Fibroblast of villous mesenchyme (primary cell): ENCODE measurements around a stretch of chr19.

DNA sequence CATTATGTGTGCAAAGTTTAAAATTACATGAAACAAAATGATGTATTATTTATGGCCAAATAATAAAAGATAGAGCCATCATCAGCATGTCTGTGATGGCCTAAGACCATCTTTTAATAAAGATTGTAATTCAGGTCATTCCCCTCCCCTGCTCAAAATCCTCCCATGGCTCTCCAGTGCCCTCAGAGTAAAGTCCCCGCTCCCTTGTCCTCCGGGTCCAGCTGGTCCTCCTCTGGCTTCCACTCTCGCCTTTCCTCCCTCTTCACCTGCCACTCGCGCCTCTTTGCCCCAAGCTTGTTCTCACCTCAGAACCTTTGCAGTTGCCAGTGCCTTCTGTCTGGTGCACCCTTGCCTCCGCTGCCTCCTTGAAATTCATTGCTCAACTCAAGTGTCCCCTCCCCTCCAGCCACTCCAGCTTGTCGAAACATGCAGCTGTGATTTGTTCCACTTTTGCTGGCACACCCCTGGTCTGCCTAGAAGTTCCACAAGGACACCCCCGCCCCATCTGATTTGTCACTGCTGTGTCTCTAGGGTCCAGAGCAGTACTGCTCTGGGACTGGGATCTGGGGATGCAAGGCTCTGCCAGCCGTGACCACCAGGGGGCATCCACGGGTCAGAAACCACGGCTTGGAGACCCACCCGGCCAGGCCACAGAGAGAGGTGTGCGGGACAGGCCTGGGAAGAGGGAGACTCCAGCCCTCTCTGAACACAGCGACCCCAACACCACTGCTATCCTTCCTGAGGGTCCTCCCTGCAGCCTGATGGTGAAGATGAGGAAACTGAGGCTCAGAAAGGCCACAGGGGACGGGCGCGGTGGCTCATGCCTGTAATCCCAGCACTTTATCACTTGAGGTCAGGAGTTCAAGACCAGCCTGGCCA is 49.7 kb downstream of the AP1M1 start:
- CAGE, long polyA plus RNA = no peak

DNA sequence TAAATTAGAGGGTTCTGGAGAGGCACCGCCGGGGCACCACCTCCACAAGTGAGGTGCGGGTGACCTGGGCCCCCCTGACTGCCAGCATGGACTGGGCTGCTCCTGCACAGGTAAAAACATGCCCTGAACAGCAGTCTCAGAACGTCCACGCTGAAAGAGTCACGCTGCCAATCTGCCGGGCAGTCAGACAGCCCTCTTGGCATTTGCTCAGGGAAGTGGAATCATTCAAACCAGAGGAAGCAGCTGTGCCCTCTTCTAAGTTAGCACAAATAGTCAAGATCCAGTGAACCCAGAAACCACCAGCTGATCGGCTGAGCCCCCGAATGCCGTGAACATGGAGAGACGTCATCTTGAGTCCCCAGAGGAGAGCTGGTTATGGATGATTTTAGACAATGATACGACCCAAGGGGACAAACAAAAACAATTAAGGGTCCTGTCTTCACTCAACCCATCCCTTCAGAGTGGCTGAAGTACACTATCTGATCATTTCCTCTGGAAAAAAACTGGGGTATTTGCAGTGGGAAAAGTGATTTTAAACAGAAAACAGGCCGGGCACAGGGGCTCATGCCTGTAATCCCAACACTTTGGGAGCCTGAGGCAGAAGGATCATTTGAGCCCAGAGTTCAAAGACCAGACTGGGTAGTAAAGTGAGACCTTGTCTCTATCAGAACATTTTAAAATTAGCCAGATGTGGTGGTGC is 34.6 kb downstream of the KLF2 start:
- CAGE, long polyA plus RNA = no peak

DNA sequence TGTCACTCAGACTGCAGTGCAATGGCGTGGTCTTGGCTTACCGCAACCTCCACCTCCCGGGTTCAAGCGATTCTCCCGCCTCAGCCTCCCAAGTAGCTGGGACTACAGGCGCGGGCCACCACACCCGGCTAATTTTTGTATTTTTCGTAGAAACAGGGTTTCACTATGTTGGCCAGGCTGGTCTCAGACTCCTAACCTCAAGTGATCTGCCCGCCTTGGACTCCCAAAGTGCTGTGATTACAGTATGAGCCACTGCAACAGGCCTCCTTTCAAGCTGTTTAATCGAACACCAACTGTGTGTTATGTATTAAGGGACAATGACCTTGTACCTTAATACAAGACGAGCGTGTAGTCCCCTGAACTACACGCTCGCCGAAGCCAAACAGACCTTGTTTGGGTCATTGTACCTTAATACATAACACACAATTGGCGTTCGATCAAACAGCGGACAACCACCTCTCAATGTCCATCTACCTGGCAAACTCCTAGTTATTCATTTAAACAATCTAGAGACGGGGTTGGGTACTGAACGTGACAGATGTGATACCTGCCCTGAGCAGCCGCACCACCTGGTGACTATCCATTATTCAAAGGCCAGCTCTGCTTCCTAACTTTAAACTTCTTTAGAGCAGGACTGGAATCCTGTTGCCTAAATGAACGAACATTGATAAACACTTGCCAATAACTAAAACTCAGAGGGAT is 1.4 kb downstream of the CHERP start:
- CAGE, long polyA plus RNA = no peak

DNA sequence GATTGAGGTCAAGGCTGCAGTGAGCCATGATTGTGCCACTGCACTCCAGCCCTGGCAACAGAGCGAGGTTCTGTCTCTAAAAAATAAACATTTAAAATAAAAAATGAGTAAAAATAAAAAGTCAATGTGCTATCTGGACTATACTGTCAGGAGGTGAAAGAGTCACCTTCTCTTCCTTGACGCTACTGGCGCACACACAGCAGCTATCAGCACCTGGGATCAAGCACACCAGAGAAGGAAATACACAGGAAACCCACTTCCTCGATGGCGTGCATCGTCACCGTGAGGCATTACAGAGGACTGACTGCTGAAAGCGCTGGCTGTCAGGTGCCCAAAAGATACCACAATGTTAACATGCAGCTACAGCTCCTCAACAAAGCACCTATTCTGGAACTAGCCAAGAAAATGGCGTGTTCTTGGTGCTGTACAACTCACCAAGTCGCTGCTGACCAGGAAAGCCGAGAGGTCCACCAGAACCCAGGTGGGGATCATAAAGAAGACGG is 6.1 kb downstream of the SLC35E1 start:
- CAGE, long polyA plus RNA = no peak

- CAGE, long polyA plus RNA = no peak
These were observed 9.0 kb upstream of the SLC35E1 start for GRCh38 chr19:16580816-16581987.

DNA sequence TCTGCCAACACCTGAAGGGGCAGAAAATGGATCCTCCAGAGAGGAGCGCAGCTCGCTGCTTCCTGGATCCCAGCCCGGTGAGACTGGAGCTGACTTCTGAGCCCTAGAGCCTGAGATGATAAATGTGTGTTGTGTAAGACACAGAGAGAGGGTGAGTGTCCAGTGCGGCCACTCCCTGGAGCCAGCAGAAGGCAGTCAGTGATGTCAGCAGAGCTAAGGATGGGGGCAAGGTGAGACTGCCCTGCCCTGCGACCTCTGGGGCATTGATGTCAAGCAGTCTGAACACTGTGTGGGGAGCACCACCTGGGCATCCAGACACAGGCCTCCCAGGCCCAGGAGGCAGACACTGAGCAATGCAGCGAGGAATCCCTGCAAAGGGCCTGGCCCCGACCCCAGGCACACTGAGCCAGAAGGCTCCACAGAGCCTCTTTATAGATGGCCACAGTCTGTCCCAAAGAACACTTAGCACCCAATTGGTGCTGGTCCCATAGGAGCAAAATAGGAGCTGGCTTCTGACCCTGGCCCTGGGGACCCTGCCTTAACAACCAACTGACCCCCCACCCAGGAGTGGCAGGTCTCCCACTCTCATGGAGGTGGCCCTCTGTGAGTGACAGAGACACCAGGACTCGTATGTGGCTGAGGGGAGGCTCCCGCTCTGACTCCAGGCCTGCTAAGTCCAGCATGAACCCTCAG is 9.9 kb upstream of the SLC35E1 start:
- CAGE, long polyA plus RNA = no peak

- CAGE, long polyA plus RNA = no peak
These were observed 1.1 kb downstream of the MED26 start for GRCh38 chr19:16626692-16627560.

GRCh38 chr19:16652329-16653058 is 7.5 kb downstream of the SMIM7 start:
- CAGE, long polyA plus RNA = no peak

DNA sequence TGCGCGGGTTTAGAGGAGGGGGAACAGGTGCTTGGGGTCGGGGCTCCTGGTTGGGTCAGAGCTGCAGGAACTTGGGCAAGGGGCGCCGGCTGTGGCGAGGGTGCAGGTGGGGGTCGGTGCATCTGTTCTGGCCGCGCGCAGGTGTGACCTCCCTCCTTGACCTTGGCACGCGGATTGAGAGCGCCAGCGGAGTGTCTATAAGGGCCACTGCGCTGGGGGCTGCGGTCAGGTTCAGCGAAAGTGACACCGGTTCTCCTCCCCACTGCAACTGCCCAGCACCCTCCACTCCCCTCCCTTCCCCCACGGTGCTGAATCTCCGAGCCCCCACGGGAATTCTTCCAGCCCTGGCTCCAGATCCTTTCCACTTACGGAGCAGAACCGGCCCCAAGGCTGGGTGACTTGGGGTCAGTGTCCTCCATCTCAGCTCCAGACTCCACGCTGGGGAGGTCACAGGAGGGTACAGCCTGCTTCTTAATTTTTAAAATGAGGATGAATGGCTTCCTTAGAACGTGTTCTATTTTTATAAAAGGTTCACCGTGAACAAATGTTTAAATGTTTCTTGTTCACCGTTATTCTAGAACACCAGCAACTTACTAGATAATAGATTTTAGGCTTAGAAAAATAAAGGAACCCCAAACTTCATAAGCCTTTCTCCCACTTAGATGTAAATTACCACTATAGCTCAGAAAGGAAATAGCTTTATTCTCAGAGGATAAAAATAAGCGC is 797 bp downstream of the TMEM38A start:
- CAGE, long polyA plus RNA = no peak

DNA sequence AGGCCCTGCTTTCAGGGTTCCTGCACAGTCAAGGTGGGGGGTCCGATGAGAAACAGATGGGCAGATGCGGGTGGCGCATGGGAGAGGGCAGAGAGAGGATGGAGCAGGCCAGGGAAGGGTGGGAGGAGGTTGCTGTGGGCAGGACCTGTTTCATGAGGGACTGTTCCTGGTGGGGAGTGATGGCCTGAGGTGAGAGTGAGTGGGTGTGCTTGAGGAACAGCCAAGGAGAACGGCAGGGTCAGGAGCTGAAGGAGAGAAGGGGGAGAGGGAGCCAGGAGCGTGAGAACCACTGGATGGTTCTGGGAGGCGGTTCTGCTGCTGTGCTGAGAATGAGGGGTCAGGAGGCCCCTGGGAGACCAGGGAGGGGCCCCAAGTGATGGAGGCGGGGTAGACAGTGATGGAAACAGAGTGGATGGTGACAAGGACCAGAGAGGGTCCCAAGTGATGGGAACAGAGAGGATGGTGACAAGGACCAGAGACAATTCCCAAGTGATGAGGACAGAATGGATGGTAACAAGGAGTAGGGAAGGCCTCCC is 7.8 kb downstream of the SIN3B start:
- CAGE, long polyA plus RNA = no peak

DNA sequence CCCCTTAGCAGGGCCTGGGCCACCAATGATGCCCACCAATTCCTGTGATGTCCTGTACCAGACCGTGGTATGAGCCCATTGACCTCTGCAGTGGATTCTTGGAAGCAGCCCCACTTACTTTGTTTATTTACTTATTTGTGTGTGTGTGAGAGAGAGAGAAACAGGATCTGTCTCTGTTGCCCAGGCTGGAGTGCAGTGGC is 12.9 kb downstream of the MYO9B start:
- CAGE, long polyA plus RNA = no peak

- CAGE, long polyA plus RNA = no peak
These were observed 37.1 kb upstream of the USE1 start for GRCh38 chr19:17177943-17178494.

- CAGE, long polyA plus RNA = no peak
These were observed 9.4 kb upstream of the USE1 start for GRCh38 chr19:17205510-17206422.

DNA sequence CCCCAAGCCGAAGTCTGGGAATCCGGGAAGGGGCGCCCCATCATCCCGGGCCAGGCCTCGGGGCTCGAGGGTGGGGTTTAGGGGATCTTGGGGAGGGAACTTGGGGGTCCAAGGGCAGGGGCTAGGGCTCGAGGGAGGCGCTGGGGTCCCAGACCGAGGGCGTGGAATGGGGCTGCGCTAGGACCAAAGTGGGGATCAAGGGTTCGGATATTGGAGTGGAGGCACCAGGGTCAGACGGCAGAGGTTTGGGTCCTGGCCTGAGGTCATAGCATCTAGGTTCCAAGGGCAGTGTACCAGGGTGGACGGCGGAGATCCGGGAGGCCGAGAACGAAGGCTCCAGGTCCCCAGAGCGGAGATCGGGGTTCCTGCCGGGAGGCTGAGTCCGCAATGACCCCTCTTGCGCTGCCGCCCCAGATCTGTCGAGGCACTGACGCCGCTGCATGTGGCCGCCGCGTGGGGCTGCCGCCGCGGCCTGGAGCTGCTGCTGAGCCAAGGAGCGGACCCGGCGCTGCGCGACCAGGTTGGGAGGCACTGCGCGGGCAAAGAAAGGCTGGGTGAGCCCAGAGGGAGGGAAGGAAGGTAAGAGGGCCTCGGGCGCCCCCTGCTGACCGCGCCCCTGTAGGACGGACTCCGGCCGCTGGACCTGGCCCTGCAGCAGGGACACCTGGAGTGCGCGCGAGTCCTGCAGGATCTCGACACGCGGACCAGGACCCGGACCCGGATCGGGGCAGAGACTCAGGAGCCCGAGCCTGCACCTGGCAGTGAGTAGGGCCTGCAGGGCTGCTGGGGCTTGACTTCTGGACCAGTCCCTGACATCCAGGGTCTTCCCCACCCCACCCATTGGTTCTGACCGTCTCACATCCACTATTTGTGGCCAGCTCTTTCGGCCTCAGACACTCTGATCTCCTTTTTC is 797 bp downstream of the ANKLE1 start:
- CAGE, long polyA plus RNA = no peak

DNA sequence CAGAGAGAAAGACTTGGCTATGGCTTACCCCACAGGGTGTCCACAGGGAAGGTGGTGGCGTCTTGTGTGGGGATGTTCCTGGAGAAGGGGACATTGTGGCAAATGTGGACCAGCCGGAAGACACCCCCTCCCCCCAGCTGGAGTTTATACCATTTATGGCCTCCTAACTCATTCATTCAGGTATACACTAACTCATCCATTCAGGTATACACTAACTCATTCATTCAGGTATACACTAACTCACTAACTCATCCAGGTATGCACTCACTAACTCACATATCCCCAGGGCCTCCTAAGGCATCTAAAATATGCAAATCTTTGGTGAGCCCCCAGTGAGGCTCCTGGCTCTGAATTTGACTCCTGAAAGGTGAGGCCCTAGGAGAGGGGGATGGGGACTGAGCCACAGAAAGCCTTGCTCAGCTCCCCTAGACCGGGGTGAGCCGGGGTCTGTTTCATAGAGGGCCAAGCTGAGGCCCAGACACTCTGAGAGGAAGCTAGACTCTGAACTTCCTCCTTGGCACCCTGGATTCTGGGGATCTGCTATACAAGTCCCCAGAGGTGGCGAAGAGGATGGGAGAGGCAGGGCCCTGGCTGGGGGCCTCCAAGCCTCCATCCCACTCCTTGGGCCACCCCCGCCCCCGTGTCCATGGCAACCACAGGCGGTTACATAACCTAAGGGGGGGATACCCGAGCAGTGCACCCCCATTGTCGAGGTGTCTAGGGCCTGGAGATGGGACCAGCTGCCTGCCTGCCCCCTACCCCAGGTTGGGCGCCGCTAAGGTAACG is 877 bp downstream of the ABHD8 start:
- CAGE, long polyA plus RNA = no peak

GRCh38 chr19:17311809-17312334 is 2.5 kb downstream of the DDA1 start:
- CAGE, long polyA plus RNA = no peak

DNA sequence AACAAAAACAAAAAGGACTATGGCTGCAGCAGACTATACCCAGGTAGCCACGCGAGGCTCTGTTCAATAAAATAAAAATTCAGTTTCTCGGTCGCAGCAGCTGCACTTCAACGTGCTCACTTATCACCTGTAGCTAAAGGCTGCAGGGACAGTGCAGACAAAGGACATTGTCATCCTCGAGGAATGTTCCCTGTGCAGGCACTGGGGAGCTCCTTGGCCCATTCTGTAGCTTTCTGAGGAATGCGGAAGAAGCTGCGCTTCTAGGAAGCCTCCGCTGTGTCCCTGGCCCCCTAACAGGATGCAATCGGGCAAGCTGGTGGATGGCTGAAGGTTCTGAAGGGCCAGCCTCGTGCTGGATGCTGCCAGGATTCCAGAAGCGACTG is 8.1 kb downstream of the ANO8 start:
- CAGE, long polyA plus RNA = no peak

GRCh38 chr19:17423180-17423764 is 3.4 kb downstream of the MVB12A start:
- CAGE, long polyA plus RNA = no peak

GRCh38 chr19:17424735-17425437 is 5.0 kb downstream of the MVB12A start:
- CAGE, long polyA plus RNA = no peak

DNA sequence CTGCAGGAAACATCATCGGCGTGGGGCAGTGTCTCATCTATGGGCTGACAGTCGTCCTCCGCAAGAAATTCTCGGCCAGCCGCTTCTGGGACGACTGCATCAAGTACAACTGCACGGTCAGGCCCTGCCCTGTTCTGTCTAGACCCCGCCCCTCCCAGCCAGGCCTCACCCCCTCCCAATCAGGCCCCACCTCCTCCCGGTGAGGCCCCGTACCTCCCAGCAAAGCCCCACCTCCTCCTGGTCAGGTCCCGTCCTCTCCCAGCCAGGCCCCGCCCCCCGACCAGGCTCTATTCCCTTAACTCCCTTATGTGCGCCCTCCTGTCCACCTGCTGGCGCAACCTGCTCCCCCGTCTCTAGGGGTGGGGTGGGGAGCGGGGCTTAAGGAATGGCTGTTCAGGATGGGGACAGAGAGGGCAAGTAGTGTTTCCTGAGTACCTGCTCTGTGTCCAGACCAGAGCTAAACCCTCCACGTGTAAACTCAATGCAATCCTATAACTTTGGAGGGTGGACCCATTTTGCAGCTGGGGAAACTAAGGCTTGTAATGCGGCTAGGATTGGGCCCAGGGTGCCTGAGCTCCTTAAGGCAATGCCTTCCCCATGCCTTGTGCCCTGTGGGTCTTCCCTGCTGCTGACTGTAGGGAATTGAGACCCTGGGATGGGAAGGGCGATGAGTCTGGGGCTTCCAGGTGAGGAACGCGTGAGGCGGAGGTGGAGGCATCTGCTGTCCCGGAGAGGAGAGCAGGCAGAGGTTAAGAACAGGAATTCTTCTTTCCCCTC is 18.9 kb downstream of the SLC27A1 start:
- CAGE, long polyA plus RNA = no peak